T-cell (primary cell): ENCODE data around the gene AQP9.

DNA sequence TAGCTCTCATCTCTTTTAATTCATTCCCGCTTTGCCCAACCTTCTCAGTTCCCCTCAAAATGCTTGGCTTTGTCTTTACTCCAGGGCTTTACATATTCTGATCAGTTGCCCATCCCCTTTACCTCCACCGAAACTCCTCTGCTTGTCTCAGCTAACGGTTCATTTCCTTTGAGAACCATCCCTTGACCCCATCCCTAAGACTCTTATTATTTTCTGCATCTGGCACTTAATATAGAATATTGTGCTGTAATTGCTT is 12.7 kb downstream of the CCPG1 start:
- PRO-cap, 7 experiments, result no peak in any of the 7 experiments

GRCh38 chr15:55407391-55407802 is 762 bp downstream of the CCPG1 start:
- PRO-cap, 7 experiments, result peak in 2 of 7 experiments; most common minus-strand start chr15:55407718 (in 1)

GRCh38 chr15:55514304-55514864 is 6.3 kb upstream of the DNAAF4 start:
- PRO-cap, 7 experiments, result no peak in any of the 7 experiments

DNA sequence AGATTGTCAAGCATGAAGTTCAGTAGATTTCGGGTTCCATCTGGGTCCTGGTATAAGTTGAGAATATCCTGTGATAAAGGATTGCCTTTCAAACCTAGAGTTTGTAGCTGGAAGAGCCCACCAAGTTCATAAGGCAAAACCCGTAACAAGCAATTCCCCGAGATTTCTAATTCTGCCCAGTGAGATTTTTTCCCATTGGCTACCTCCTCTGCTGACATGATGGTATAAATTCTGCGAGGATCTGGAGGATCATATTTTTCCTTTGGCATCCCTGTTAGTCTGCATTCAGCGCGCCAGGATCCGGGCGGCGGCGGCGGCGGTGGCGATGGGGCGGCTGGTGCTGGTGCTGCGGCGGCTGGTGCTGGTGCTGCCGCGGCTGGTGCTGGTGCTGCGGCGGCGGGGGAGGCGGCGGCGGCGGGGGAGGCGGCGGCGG is 13.5 kb upstream of the NEDD4 start:
- PRO-cap, 7 experiments, result peak in 1 of 7 experiments; most common plus-strand start position 304 of the sequence (in 1)

DNA sequence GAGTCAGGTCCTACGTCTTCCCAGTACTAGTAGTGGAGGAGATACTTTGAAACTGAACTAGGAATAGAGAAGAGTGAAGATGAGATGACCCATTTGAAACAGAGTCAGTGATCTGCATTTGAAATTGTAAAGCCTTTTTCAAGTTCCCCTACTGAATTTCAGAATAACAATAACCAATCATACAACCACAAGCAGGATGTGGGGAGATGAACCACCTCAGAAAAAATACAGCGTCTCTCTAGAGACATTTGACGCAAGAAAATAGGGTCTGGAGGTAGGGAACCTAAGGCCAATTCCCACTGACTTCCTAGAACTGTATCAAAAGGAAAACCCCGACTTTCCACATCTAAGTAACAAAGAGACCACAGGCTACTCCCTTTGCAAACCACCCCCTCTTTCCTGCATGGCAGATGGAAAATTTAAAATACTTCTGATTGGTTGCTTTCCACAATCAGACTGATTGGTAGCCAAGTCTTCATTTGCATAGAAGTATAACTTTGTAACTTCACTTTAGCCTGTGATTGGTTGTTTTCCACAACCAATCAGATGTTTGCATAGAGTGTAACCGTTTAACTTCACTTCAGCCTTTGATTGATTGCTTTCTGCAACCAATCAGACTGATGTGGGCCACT is 49.9 kb upstream of the NEDD4 start:
- PRO-cap, 7 experiments, result no peak in any of the 7 experiments

DNA sequence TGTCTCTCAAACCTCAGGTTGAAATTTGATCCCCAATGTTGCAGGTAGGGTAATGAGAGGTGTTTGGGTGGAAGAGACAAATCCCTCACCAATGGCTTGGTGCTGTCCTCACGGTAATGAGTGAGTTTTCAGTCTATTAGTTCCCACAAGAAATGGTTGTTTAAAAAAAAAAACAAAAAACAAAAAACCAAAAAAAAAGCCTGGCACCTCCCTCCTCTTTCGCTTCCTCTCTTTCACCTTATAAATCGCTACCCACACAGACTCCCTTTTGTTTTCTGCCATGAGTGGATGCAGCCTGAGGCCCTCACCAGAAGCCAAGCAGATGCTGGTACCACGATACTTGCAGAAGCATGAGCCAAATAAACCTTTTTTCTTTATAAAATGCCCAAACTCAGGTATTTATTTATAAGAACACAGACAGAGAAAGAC is 14.1 kb downstream of the ZNF280D start:
- PRO-cap, 7 experiments, result no peak in any of the 7 experiments

- PRO-cap, 7 experiments, result no peak in any of the 7 experiments
These were observed 546 bp upstream of the TCF12 start for GRCh38 chr15:56917969-56918226.

DNA sequence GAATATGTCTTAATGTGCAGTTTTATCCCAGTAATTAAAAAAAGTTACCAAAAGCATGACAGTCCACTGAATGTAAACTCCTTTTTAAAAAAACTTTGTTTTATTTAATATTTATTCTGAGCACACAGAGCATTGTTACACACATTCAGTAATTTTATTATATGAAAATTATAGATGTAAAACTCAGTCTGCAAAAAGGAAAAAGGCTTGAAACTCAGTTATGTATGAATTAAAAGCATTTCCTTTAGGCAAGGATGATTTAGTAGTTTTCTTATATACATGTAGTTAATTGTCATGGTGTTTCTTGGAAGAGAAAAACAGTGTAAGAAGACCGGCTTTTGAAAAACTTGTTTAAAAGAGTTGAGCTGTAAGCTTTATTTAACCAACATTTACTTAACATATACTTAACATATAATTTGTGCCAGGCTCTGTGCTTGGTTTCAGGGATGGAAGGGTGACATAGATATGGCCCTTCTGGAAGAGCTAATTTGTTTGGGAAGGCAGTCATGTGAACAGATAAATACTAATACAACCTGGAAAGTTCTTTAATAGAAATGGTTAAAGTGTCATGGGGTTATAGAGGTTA is 30.9 kb downstream of the TCF12 start:
- PRO-cap, 7 experiments, result no peak in any of the 7 experiments

- PRO-cap, 7 experiments, result no peak in any of the 7 experiments
These were observed 219.9 kb upstream of the CGNL1 start for GRCh38 chr15:57156456-57156776.

DNA sequence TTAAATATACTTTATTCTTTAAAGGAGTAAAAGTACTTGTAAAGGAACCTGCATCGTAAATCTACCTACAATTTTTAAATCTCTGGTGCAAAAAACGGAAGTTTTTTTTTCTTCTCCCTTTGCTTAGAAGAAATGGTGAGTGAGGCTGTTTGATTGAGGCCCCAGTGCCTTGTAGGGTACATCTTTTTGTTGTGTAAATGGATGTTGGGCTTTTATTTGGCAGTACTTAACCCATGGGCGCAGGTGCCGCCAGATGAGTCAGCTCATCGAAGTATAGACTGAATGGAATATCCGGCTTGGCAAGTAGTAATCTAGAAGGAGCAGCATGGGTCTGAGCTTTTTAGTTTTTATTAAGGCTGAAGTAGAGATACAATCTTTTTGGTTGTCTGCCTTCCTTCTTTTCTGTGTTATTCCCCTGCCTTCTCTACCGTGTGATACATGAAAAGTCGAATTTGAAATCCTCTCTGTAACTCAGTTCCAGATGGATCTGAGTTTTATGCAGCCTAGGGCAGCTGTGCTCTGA is 177.7 kb upstream of the CGNL1 start:
- PRO-cap, 7 experiments, result no peak in any of the 7 experiments

DNA sequence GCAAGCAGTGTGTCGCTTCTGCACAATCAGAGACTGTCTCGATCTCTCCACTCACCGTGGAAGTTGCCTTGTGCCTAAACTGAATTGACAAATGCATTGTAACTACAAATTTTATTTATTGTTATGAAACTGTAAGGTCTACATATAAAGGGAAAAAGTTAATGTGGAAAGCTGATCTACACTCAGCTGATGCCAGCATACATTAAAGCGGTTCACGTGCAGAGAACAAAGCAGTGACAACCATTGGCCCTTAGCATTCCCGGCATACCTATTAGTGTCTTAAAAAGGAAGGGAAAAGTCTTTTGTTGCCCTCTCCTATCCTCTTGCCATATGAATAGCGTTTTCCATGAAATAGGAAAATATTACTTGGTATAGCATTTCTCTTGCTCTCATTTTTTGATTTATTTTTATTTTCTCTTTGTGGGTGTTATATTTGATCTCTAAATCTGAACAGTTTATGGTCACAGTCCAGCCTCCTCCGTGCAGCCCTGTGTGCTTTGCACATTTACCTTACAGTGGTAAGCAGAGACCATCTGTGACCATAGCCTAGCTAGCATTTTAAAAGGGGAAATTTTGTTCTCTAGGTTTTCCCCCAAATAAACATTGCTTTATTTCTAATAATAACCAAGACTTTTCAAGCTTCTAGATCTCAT is 89.8 kb upstream of the CGNL1 start:
- PRO-cap, 7 experiments, result no peak in any of the 7 experiments

DNA sequence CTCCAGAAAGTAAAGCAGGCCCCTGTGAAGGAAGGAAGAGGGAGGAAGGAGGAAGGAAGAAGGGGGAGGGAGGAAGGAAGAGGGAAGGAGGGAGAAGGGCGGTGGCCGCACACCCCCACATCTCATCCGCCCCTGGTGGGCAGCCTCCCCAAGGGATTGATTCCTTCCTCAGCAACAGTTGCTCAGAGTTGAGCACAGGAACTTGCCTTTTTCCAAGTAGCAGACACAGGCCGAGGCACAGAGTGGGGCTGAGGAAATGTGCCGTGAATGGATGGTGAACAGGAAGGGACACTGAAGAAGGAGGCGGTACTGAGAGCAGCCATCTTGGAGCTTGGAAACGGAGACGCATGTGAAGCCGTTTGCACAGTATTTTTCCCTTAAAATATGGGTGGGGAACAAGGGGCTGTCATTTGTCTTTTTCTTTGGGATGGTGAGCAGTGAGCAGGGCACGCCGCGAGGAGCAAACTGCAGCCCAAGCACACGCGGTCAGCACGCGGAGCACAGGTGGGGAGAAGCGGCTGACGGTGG is 57.4 kb upstream of the CGNL1 start:
- PRO-cap, 7 experiments, result no peak in any of the 7 experiments

DNA sequence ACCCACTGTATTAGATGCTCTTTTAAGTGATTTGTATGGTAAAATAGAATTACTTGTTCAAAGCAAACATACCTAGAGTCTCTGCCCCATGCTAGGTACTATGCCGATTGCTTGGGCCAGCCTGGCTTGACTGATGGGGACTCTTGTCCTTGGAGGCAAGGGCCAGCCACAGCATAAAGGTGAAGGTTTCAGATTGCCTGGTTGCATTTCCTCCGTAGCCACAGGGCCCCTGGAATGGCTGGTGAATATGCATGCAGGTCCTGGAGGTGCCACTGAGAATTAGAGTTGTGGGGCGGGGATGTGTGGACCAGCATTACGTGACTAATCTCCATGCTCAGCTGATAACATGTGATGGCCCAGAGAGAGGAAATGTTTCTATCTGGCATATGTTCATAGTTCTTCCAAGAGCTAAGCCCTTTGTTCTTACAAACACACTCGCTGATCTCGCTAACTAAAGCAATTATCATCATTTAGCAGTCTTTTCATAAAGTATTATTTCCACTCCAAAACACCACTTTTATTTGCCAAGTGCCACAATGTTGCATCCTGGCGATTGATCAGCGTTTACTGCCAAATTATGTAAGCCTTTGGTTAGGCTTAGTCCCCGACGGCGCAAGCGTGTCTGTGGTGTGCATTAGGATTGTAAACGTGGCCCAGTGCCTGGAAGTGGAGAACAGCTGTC is 55.8 kb downstream of the CGNL1 start:
- PRO-cap, 7 experiments, result no peak in any of the 7 experiments

DNA sequence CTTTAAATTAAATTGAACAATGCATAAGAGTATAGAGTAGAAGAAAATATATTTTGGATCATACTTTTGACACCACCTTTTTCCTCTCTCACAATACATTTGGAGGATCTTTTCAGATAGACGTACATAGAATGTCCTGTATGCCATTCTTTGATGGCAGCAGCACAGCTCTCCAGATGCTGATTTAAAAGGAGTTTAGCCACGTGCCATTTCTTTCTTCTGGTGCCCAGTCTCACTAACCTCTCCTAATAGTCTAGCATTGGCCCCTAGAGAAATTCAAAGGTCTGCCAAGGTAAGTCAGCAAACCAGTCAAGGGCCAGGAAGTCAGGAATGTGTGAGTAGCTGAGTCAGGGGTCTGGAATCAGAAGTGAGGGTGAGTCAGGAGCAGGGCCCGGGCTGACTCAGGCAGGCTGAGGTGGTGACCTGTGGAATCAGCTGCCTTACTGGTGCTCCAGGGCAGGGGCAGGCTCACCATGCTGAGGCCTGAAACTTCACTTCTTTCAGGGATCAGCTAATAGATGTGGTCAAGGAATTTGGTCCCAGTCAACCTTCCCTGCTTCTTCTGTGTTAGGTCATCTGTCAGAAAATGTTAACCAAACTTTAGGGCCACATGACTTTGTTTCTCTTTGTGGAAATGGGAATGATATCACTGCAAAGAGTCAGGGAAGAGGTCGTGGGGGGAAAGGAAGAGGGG is 105.9 kb upstream of the MYZAP start:
- PRO-cap, 7 experiments, result no peak in any of the 7 experiments

- PRO-cap, 7 experiments, result no peak in any of the 7 experiments
These were observed 63.3 kb upstream of the MYZAP start for GRCh38 chr15:57528423-57528866.

GRCh38 chr15:57594635-57595378 is 3.1 kb downstream of the MYZAP start:
- PRO-cap, 7 experiments, result no peak in any of the 7 experiments

DNA sequence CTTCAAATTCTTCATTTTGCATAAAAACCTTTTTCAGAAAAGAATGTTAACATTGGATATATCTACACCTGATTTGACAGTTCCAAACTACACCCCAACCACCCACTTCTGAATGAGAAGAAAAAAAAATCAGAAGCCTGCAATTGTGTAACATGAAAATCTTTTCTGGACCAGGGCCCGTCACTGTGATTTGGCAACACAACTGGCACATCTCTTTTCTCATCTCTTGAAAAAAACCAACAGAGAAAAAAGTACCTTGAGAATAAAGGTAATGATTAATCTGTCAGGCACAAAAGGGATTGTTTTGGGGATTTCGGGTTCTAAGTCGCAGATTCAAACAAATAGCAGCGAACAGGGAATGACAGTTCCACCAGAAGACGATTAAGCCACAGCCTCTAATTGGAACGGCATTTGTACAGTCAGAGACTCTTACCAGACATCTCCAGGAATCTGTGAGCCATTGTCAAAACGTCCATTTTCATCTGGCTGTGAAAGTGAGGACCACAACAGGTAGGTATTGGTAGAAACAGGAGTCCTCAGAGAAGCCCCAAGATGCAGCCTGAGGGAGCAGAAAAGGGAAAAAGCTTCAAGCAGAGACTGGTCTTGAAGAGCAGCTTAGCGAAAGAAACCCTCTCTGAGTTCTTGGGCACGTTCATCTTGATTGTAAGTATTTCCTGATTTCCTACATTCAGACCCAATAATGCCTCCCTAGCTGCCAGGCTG is at the start of gene AQP9:
Gene AQP9, plus strand, starts transcription at position 368 of the 723 bp plus-strand sequence.
- PRO-cap, 7 experiments, result no peak in any of the 7 experiments

GRCh38 chr15:58145982-58147266 is 8.2 kb downstream of the AQP9 start:
- PRO-cap, 7 experiments, result no peak in any of the 7 experiments

DNA sequence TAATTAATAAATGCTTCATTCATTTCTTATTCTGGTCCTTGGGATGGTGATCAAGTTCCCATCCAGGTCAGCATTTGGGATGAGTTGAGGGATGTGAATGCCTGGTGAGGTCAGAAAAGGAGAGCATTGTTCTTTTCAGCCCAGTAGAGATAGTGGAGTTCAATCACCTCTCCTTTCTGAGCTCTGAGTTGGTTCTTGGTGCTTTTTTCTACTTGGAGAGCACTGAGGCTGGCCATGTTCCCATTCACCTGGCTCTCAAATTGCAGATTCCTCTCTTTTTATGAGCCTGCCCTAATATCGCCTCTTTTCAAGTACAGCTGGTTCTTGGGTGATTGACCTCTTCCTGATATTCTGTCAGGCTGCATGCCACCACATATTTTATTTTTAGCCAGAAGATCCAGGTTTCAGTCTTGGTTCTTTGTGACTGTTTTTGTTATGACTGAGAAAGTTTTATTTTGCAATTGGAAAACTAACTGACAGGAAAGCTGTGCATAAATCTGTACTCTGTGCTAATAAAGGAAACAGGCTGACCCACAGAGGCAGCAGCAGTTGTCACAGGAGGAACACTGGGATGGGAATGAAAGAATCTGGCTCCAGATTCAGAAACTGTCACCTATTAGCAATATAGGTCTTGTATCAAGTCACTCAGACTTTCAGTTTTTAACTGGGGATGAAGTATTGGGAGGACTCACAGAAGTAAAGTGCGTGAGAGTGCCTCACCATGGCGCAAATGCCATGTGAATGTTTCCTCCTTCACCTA is 10.6 kb downstream of the AQP9 start:
- PRO-cap, 7 experiments, result no peak in any of the 7 experiments

DNA sequence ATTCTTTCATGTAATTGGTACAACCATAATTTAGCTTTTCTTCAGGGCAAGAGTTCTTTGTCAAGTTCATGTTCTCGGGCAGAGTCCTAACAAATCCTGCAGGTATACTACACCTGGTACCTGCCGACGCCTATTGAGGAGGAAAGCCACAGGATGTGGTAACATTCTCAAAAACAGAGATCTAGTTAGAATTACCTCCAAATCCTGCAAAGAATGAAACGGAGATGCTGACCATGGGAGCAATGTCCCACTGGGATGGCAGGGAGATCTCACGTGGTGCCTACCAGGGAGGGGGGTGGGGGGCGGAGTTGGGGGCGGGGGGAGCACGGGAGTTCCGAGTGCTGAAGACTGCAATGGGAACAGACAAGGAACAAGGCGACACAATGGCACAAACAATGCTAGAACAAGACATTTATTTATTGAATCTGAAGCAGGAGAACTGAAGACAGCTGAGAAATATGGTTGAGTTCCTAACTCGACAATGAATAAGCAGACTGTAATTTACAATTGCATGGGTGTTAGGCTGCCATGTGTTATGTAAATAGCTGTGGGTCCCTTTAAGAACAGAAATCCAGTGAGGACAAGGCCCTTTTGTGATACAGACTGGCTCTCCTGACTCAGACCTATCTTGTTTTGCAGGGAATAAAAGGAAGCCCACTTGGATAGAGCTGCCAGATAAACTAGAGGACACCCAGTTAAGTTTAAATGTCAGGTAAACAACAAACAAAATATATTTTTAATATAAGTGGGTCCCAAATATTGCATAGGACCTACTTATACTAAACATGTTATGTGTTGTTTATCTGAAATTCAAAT is 91.1 kb downstream of the AQP9 start:
- PRO-cap, 7 experiments, result no peak in any of the 7 experiments